ENCODE data around the gene CPO.

- PRO-cap = no peak
These were observed 196.8 kb downstream of the INO80D start for GRCh38 chr2:205888999-205889691.

DNA sequence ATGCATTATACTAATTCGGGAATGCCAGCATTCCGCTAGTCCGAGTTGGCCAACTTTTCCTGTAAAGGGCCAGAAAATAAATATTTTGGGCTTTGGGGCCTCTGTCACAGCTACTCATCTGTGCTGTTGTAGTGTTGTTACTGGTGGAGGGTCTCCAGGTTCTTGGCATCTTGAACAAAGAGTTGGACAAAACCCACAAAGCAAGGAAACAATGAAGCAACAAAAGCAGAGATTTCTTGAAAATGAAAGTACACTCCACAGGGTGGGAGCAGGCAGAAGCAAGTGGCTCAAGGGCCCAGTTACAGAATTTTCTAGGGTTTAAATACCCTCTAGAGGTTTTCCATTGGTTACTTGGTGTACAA, 154.9 kb downstream of the INO80D start:
- PRO-cap = no peak

GRCh38 chr2:206086654-206086991, 649 bp upstream of the INO80D start:
- PRO-cap = no peak

- PRO-cap = unidirectional peak, plus-strand start at chr2:206274296
These were observed 408 bp upstream of the ZDBF2 start for GRCh38 chr2:206274150-206274360.

DNA sequence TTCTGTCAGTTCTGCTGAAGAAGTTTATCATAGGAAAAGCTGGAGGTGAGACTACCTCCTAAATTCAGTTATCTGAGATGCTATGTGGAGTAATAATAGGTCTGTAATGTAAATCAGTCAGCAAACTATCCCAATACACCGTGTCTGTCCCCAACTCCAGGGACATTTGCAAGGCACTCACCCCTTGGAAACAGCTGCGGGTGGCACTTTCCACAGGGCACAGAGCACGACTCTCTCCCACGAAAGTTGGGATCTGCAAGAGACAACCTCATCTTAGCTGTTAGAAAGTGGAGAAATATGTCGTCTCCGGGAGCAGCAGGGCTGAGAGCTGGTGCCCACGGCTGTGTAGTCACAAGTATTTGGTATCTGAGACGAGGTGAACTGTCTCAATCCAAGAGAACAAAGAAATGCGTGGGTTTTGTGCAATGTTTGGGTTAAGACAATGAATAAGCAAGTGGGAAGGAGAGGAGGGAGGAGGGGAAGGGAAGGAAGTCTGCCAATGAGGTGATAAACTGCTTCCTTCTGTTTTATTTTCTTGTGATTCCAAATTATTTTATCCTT, 18.2 kb downstream of the DYTN start:
- PRO-cap = no peak

- PRO-cap = unidirectional peak, plus-strand start at chr2:206908031
These were observed 31.5 kb upstream of the CPO start for GRCh38 chr2:206907924-206908210.

- PRO-cap = no peak
These were observed at the start of gene CPO for GRCh38 chr2:206939456-206939841. CPO (plus strand) TSS chr2:206939518.

DNA sequence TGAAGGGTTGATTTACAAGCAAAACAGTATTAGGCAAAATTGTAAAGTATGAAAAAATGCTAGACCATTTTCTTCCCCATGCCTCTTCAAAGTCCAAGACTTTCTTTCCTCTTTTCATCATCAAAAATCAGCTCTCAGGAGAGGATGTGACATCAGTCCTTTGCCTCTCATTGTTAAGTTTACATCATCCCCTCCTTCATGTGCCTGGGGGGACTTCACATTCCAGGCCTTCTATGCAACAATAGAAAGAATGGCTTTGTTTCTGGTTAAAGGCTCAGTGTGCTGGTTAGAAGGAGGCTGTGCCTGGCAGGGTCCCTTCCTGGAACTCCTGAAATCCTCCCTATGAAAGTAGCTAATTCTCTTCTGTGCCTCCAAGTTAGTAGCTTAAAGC, 68.7 kb downstream of the CPO start:
- PRO-cap = no peak

DNA sequence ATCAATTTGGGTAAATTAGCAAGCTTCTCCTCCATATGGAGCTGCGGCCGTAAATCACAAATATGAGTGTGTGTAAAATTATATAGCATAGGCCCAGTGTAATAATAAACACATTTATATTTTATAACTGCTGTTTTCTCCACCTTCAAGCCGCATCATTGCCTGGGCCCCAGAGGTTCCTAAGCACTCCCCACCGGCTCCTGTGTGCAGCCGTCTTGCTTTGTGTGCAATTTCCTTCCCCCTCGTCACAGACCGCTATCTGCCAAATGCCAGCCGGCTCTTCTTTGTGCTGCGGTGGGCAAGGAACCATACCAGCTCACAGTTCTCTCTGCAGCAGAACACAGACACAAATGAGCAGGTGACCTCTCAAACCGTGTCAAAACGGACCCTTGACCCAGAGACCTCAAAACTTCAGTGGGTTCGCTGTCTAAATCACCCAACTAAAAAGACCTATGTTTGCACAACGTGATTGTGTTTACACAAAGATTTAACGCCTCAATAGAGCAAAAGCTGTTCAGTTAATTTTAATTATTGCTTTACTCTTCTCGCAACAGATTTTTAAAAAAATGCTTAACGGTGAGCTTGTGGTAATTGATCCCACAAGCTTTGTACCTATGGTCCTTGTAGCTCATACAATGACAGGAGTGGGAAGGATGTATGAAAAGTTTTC, 58.2 kb downstream of the KLF7 start:
- PRO-cap = no peak

DNA sequence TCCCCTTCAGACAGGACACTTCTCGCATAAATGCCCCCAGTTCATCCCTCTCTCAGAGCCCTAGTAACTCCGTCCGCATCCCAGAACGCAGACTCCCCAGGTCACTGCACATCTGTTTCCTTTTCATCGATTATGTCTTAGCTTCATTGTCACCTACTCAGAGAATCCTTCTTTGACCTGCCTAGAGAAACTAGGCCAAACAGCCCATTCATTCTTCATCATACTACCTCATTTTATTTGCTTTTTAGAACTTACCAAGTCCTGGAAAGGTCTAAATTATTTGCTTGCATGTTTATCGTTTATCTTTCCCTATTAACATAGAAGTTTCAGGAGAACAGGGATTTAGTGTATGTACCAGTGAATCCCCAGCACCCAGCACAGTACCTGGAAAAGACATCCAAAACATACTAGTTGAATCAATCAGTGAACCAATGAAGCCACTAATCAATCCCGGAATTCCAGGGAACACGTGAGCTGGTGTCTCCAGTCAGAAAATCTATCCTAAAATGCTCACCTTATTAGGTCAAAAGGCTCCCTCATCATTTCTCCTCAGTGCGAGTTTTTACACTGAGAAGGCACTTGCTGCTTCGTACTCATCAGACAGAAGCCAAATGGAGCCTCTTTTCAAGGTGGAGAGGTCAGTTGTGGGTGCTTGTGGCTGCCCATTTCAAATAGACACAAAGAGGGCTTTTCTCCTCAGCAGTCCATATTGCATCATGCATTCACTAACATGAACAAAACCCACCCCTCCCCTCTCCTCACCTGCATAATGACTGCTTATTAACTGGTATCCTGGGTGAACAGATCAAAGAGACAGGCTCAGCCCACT, 29.2 kb downstream of the KLF7 start:
- PRO-cap = no peak

DNA sequence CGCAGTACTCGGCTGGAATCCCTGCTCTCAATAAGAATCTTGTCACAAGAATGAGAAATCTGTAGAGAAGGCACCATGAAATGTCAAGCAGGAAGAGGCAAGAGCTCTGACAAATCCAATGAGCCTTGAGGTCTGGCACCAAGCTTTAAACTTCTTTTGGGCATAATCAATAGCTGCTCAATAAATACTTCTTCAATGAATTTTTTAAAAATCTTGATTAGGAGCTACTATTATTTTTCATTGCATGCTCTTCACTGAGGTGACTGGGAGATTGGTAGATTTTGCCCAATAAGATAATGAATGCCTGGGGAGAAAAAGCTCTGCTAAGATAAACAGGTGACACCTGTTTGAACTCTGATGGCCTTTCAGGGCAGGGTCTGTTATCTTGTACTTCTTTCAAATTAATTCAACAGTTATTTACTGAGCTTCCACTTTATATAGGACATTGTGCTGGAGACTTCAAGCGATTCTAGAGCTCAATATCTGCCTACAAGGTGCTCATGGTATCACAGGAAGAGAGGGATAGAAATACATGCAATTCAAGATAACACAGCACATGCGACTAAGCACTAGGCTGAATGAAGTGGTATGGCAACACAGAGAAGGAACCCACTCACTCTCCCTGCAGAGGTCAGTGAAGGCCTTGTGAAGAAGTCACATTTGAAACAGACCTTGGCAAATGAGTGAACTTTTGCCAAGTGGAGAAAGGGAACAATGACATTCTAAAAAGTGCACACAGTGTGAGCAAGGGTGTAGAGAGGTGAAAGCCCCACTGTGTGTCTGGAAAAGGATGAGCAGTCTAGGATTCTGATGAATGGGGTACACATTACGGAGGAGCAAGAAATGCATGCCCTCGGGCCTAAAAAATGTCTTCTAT, 23.5 kb downstream of the KLF7 start:
- PRO-cap = no peak

GRCh38 chr2:207256647-207257300, 91.0 kb upstream of the KLF7 start:
- PRO-cap = no peak

- PRO-cap = no peak
These were observed 165.0 kb upstream of the KLF7 start for GRCh38 chr2:207330761-207331190.

- PRO-cap = no peak
These were observed 5.1 kb upstream of the CREB1 start for GRCh38 chr2:207524699-207525045.

GRCh38 chr2:207528272-207528765, 1.4 kb upstream of the CREB1 start:
- PRO-cap = no peak

- PRO-cap = no peak
These were observed 338 bp upstream of the CREB1 start for GRCh38 chr2:207529386-207529862.

DNA sequence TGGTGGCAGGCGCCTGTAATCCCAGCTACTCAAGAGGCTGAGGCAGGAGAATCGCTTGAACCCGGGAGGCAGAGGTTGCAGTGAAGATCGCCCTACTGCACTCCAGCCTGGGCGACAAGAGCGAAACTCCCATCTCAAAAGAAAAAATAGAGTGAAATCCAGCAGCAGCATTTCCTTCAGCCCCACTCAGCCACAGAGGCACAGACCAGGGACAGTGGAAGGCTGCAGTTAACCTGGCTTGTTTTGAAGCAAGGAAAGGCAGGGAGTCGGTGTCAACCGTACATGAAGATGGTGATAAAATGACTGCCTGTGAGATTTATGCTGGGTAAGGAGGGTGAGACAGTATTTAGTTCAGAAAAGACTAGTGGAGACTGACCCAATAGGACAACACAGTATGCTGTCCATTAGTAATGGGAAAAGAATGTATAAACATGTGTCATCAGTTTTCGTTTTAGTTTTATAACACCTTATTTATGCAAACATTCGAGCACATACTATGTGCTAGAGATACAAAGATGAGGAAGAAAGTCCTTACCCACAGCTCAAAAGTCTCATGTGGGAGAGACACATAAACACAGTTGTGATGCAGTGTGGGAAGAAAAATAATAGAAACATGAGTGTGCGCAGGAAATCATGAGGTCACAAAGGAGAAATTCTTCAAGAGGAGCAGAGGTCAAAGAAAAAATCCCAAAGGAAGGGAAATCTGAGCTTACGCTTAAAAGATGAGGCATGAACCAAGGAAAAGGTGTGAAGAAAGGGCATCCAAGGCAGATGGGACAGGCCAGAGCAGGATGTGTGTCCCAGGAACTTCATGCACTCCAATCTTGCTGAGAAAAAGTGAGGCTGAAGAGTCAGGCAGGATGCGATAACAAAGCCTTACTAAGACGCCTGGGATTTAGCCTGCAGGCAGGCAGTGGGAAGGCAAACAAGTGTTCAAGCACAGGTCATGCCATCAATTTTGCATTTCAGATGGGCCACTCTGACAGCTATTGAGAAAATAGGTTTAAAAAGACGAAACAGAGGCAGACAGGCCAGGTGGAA, 8.2 kb downstream of the METTL21A start:
- PRO-cap = no peak

DNA sequence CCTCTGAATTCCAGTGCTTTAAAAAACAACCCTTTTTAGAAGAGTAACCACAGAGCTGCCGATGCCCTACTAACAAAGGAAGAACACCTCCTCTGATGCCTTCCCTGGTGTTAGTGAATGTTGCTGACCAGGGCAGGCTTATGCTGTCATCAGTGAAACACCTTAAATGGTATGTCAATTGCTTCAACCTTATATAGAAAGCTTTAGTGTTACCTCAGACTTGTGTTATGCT, 79.7 kb upstream of the FZD5 start:
- PRO-cap = no peak

DNA sequence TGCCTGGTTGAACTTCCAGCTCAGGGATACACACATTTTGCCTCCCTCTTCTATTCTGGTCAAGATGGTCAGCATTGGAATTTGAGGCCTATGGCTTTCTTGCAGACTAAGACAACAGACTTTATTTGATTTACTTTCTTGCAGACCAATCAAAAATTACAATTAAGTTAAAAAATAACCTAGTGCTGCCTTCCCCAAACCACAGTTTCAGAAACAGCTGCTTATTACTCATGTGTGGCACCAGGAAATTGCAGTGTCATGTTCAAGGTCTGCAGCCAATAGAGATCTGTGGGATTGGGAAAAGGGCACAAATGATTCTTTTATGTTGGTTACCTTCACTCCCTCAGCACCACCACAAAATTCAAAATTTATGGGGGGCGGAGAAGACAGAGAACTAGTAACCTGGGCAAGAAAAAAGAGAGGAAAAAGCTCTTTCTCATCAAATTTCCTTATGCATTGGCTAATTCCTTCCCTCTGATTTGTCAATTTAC, 100.2 kb upstream of the FZD5 start:
- PRO-cap = no peak

- PRO-cap = no peak
These were observed 115.4 kb upstream of the FZD5 start for GRCh38 chr2:207885034-207885489.